GM12892 (cell line): ENCODE data around the gene PARP6.

DNA sequence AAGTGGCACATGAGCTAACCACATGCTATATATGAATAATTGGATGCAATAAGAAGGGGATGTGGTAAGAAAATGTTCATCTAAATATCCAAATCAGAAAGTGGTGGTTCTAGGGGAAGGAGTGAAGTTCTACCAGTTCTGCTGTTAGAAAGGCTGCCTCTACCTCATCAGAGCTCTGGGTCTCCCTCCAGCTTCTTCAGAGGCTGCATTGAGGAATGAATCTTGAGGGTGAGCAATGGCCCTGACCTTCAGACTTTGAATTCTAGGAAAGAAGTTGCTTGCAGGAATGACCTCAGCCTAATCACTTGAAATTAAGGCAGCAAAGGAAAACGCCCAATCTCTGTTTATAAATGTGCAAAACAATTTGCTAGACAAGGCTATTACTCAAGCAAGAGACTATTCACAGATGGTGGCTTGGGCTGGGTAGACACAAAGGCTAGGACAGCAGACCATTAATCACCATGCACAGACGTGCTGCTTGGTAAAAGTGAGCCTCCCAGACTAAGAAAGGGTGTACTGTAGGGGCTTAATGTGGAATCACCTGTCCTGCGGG lies 259.2 kb downstream of the THSD4 start:
- RRBS: no CpG with 5 or more reads among the region's 3 CpGs

DNA sequence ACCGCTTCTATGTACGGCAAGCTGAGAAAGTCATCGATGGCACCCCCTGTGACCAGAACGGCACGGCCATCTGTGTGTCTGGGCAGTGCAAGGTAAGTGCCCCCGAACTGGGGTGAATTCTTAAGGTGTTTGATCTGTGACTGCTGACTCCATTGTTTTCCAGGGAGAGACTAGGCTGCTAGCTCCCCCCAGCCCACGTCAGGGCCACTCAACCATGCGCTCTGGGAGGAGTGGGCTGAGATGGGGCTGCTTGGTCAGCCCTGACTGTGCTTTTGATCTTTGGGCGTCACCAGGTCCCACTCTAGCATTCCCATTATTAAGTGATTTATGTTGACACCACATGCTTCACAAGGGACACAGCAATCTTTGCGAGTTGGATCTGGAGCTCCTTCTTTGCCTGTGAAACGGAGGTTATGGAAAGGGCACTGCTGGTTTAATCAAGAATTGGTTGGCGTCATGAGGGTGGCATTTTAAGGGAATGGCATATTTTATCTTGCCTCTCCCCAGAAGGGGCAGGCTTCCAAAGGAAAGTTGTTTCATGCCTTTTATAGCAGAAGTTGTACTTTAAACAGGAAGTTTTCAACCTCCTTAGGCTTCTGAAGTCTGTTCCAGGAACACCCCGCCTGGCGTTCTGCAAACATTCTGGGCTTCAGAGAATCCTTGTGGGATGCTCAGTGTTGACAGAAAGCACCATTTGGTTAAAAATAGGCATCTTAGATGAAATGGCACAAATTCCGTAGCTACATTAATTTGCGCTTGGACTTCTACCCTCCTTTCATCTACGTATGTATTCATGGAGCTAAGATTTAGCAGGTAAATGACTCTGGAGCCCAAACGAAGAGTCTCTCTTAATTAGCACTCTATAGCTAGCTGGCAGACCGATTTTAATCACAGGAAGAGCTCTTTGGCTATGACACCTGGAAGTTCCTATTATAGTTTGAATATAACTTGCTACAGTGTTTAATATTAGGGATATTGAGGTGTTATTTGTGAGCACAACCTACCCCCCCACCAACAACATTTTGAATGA lies 296.8 kb downstream of the THSD4 start:
- RRBS: no CpG with 5 or more reads among the region's 19 CpGs

- RRBS: no CpG with 5 or more reads among the region's 3 CpGs
Observed at GRCh38 chr15:71414757-71415397, 299.6 kb downstream of the THSD4 start.

GRCh38 chr15:71508004-71508668 lies 302.2 kb upstream of the NR2E3 start:
- RRBS: no CpG with 5 or more reads among the region's 4 CpGs

- RRBS: no CpG with 5 or more reads among the region's 7 CpGs
Observed at GRCh38 chr15:71567112-71567805, 243.1 kb upstream of the NR2E3 start.

DNA sequence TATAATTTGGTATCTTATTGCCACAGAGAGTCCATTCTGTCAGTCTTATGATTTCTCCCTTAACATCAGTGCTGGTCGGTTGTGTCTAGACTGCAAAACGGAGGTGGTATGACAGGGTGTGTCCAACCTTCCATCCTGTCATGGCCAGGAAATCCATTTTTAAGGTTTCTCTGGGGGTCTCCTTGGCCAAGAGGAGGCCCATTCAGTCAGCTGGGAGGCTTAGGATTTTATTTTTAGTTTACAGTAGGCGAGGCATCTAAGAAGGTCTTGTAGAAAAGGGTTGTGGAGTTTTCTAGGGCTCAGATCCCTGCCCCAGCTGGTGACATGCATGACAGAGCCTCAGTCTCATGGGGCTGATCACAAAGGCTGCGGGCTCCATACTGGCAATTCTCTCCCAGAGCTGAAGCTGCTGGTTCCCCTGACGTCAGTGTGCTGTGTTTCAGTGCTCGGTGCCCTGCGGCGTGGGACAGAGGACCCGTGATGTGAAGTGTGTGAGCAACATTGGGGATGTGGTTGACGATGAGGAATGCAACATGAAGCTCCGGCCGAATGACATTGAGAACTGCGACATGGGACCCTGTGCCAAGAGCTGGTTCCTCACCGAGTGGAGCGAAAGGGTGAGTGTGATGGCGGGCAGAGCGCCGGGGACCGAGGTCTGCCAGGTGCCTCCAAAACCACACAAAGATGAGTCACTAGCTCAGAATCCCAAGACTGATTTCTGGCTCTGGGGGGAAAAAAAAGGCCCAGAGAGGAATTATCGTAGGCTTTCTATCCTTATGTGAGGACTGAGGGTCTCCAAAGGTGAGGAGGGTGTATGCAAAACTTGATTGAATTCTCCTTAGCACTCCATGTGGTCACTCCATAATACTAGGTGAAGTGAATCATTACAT lies 62.1 kb upstream of the NR2E3 start:
- RRBS: no CpG with 5 or more reads among the region's 20 CpGs

DNA sequence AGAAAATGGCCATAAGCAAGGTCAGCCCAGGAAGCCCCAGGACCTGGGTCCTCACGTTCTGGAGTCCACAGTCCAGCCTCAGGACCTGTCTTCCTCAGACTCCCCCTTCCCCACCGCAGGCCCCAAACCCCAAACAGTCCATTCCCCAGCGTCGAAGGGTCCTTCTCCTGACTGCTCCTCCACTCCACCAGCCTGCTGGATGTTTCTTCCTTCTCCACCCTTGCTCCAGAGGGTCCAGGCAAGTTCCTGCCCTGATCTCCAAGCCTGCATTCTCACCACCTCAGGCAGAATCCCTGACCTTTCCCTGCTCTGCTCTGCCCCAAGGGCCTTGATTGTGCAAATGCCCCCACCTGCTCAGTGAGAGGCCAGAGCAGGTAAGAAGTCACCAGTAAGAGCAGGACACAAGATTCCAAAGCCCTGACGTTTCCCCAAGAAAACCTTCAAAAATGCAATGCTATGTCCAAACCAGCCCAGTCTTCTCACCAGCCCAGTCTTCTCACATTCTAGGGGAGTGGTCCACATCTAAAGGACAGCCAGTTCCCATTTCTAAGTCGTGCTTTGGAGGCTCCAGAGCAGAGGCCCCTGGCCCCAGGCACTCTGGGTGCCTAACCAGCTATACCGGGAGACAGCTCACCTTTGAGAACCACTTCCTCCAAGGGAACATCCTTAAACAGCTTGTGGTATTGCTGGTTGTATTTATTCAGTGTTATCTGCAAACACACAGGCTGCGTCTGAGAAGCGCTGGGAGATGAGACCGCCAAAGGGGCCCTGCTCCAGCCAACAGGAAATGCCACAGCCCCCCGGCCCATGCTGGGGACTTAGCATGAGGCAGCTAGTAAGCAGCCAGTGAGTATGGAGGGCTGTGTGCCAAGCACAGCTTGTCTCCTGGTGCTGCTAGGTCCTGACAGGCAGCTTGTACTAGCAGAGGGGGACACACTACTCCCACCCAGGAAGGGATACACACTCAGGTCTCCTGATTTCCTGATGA lies 29.4 kb downstream of the GRAMD2A start:
- RRBS: no CpG with 5 or more reads among the region's 11 CpGs

GRCh38 chr15:72184092-72184959 lies 13.3 kb downstream of the GRAMD2A start:
- RRBS: 26% methylated on average over 6 of the region's 41 CpGs

DNA sequence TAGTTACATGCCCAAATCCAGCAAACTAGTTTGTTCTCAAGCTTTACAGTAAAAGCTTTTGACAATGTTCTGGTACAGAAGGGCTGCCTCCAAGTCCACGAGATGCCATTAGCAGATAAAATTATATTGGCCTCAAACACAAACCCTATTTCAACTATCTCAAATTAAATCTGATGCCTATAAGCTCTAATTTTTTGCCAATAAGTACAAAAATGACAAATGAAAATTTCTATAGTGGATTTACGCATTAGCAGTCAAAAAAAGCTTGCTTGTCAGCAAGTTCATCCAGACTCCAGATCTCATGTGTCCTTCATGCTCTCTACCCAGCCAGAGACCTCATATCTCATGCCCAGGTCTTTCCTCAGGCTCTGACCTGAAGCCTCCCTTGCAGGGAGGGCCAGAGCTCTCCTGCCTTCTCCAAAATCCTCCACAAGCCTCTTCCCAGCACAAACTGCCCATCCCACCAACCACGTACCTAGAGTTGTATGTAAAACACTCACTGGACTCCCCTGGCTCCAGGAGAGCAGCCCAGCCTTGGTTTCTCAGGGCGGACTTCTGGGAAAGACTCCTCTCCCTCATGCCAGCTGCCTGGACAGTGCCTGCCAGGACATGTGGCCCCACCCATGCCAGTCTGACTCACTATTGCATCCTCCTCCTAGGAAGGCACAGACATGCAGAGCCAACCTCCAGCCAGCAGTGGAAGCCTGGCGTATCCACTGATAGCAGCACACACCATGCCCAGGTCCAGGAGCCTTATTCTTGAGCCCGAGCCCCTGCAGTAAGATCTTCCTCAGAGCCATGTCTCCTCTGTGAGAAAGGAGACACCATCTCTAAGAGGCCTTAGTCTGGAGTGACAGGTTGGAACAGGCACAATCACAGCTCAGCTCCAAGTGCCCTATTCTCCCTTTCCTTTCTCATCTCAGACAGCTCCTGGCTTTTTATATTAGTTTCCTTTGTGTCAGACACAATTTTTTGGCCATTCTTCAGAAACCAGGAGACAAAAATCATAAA lies 8.7 kb downstream of the PKM start:
- RRBS: no CpG with 5 or more reads among the region's 6 CpGs

- RRBS: 0% methylated on average over 5 of the region's 20 CpGs
Observed at GRCh38 chr15:72229649-72230017, 1.4 kb downstream of the PKM start.

DNA sequence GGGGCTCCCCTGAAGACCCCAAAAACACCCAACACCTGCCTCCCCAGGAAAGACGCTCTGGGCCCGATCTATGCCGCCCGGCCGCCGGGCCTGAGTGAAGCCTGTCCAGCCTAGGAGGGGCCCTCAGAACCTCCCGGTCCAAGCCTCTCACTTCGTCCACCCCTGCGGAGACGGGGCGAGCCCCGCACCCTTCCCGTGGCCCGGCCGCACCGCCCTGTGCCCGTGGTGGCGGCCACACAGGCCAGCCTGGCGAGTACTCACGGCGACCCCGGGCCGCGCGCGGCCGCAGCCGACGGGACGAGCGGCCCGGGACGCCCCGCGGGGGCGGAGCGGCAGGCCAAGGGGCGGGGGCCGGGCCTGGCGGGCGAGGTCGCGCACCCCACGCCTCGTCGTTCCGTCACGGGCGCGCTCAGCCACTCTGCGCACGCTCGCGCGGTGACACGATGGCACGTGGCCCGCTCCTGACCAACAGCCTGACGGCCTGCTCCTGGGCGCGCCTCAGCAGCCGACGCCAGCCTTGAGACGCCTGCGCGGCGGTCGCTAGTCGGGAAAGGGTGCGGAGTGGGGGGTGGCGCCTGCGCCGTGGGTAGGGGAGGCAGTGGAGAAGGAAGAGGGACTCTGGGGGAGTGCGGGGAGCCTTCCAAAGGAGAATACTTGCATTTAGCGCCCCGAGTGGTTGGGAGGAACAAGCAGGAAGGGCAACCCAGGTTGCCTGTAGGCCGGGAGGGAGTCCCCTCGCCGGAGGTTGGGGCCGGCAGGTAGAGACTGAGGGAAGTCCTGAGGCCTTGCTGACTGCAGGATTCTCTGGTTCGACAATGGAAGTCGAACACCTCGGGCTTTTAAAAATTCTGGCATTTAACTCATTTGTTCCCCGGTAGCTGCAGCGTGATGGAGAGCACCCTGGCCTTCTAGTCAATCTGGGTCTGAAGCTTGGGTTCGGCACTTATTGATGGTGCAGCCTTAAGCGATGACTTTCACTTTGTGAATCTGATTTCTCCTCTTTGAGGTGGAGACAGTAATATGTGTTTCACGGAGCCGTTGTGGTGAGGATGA lies at the start of gene PARP6:
Gene PARP6, minus strand, starts transcription at position 313 of the 1,053 bp plus-strand sequence.
- RRBS: 2% methylated on average over 34 of the region's 89 CpGs

DNA sequence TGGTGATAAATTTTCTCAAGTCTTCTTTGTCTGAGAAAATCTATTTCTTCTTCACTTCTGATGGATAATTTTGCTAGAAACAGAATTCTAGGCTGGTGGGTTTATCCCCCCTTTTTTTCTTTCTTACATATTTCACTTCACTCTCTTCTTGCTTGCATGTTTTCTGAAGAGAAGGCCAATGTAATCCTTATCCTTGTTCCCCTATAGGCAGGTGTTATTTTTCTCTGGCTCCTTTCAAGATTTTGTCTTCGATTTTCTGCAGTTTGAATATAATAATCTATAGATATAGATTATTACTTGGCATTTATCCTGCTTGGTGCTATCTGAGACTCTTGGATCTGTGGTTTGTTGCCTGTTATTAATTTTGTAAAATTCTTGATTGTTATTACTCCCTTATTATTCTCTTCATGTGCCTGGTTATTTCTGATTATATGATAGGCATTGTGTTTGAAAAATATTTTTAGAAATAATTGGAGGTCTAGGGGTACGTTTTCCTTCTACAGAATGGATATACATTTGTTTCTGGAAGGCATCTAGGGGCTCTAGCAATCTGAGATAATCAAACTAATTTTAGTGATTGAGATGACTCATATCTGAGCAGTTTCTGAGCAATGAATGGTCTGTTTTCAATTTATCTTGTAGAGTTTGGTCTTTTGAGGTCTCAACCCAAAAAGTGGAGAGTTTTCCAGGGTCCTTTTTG lies 14.8 kb upstream of the CELF6 start:
- RRBS: no CpG with 5 or more reads among the region's 2 CpGs

DNA sequence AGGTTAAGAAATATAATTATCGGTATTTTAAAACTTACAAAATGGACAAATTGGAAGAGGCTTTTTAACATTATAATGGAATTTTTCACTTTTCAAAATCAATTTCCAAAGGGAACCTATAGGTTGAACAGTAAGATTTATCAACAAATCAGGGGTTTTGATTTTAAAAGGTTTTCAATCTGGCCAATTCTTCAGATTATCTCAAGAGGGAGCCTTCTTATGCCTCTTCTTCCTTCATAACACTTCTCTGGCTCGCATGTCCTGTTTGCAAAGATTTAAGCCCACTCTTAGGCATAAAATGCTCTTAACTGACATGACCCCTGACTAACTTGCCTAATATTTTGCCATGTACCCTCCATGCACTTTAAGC lies 1.3 kb upstream of the ARIH1 start:
- RRBS: no CpG with 5 or more reads among the region's 2 CpGs

GRCh38 chr15:72475093-72476139 lies 1.3 kb downstream of the ARIH1 start:
- RRBS: 1% methylated on average over 15 of the region's 27 CpGs

- RRBS: no CpG with 5 or more reads among the region's 3 CpGs
Observed at GRCh38 chr15:72492999-72493779, 19.1 kb downstream of the ARIH1 start.

GRCh38 chr15:72495390-72495530 lies 21.1 kb downstream of the ARIH1 start:
- RRBS: no CpG with 5 or more reads among the region's 1 CpG

GRCh38 chr15:72779675-72780304 lies 3.8 kb downstream of the ADPGK start:
- RRBS: no CpG with 5 or more reads among the region's 4 CpGs

DNA sequence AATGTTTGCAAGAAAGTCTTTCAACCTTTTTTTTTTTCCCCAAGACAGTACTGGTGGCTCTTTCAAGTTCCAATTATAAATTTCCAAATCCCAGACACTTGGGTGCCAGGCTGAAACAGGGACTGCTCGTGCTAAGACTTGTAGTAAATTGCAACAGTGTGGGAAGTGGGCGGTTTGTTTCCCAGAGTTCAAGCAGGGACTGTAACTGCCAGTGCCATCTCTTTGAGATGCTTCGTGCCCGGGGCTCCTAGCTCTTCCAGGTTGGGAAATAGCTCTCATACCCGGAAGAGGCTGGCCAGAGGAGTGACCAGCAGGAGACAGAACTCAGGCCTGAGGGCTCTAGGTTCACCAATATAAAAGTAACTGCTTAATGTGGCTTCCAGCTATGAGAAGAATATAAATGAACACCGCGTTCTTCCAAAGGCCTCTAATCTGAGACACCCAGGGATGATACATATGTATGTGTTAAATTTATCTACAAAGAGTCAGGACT lies 54.0 kb upstream of the NEO1 start:
- RRBS: 0% methylated on average over 1 of the region's 7 CpGs

- RRBS: no CpG with 5 or more reads among the region's 6 CpGs
Observed at GRCh38 chr15:73010716-73011069, 41.6 kb upstream of the NEO1 start.

- RRBS: no CpG with 5 or more reads among the region's 7 CpGs
Observed at GRCh38 chr15:73708642-73709066, 24.5 kb downstream of the CD276 start.